T-cell (primary cell): ENCODE results near the gene TRIM45.

DNA sequence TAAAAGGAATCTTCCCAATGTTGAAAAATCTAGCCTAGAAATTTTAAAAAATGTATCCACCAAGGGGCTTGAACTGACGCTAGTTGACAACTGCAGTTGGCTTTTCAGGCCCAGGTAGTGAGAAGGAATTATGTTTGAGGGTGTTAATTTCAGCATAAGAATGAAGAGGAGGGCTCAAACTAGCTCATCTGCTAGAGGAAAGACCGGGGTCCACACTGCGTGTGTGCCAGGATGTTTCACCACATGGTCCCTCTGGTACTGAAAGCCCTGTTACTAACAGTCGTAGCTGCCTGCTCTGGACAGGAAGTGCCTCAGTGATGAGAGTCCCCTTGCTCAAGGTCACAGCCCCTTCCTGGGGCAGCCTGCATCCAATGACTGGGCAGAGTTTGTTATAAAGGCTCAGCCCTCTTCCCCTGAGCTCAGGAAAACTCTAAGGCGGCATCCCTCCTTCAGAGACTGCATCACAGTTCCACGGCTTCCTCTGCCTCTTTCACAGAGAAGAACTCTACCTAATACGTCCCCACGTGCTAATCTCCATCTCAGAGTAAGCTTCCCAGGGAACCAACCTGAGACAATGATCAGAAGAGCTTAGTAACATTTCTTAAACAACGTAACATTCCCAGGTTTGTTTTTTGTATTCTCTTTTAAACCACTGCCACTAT is 38.2 kb upstream of the ATP1A1 start:
- PRO-cap, 7 experiments: no peak in any of the 7 experiments

DNA sequence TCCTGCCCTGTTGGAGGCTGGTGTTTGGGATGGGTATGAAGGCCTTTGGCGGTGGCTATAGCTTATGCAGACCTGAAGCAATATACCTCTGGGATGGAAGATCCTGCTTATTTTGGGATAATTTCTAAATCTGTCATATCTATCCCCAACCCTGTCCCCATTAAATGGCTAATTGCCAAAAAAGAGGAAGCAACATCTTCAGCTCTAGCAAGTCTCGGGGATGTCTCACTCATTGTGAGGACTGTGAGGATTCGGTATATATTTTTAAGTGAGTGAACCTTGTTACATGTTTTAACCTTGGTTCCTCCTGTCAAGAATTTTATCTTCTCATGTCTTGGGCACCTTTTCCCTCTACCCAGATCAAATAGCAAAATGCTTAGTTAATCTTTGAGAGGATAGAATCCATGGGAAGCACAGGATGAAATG is 7.4 kb downstream of the ATP1A1 start:
- PRO-cap, 7 experiments: no peak in any of the 7 experiments

DNA sequence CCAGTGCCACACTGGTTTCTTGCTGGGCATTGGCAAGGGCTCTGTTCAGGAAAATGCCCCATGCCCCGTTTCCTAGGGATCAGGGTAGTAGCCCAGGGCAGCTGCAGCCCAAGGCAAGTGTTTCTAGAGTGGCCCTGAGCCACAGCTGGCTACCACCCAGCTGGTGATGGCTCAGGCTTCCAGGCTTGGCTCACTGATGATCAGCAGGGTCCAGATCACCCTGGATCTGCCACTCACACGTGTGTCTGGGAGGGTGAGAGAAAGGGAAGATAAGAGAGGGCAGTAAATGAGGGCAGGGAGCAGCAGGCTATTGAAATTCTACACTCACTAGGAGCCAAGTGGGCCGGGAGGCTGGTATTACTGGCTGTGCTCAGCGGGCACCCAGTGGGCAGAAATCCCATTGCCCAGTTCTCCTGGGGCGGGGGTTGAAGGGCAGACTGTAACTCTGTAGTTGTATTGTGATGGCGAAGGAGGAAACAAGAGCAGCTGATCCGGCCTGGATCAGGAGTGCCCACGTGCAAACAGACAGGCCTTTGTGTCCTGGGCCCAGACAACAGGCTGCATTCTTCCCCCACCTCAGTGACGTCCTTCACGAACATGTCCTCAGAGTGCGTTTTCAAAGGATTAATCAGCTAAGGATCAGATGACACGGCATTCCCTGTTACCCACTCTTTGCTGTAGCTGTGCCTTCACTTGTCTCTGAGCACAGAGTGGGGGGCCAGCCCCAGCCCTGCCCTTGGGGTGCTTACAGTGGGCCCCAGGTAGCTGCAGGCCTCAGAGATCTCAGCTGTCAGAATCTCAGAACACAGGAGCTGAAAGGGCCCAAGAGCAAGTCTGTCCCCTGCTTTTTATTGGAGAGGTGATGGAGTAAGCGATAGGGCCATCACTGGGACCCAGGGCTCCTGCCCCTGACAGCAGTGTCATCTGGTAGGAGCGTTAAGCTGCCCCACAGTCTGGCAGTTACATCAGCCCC is 60.4 kb downstream of the ATP1A1 start:
- PRO-cap, 7 experiments: no peak in any of the 7 experiments

DNA sequence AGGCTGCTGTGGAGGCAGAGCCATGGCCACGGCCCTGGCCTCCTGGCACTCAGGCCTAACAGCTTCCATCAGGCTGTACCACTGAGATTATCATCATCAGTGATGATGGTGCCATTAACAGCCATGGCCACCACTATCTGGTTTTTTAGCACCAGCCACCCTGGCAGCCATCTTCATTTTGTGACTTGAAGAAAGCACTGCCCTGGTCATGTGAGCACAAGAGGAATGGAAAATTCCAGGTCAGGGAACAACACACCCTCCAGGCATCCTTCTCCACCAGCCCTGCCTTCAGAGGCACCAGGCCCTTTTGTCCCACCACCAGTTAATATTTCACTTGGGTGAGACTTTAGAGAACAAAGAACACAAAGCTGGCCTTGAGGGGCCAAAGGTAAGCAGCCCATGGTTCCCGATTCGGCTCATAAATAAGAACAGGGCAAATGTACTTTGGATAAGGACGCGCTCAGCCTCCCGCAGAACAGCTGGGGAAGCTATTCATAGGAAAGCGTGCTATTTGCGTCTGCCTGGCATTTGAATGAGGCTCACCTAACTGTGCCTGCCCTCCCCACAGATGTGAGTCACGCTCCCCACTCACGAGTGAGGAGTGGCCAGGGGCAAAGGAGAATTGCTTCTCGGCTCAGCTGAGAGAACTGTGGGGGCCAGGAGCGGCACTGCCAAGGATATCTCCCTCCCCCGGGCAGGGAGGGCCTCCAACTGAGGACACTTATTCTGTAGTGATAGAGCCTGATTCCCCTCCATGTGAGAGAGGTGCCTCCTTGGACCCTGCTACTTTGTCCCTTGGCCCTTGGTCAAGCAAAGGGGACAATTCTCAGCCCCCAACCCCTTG is 95.6 kb downstream of the CD58 start:
- PRO-cap, 7 experiments: no peak in any of the 7 experiments

DNA sequence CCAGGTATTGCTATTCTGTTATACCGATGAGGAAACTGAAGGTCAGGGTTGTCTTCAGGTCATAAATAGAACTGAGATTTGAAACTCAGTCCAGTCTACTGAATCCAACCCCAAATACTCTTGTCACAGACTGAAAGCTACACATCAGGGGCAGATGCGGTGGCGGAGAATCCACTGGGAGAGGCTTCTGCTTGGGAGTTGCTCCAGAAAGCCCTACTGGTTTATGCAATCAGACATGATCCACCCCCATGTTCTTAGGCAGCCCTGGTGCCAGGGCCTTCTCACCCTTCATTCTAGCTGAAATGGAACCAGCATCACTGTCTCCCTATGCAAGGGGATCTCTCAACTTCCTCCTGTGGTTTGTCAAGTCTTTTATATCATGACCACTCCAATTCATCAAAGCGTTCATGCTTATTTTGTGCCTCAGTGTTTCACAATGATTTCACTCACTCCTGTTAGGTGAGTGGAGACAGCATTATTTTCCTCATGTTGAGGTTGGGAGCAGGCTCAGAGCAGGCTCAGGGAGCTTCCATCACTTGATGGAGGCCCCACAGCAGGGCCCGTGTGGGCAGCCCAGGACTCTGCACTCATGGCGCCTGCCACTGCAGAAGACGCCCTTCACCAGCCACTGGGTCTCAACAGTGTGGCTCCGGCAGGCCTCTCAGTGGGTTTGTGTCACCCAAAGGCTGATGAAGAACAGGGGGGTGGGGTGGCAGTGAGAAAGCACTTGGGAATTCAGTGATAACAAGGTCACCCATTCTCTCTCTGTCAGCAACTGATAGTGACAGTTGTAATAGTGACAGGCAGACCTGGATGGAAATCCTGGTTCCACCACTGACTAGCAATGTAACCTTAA is 67.2 kb downstream of the CD58 start:
- PRO-cap, 7 experiments: peak in 2 of 7 experiments; most common plus-strand start position 404 of the sequence (in 2); most common minus-strand start position 295 of the sequence (in 2)

DNA sequence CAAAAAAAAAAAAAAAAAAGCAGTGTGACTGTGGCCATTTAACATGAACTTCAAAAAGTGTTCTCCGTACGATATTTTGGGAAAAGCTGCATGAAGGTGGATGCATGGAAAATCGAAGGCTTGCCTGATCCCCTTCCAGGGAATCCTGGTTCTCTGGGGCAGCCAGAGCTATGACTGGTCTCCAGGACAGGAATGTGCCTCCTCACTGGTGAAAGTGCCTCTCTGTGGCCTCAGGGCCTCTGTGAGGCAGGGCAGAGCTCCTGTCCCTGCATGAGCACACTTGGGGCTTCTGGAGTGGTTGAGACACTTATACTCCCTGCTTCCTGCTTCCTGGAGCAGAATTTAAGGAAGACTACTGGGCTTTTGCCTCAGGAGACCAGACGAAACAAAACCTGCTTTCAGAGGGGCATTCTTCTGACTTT is 29.1 kb upstream of the IGSF3 start:
- PRO-cap, 7 experiments: no peak in any of the 7 experiments

DNA sequence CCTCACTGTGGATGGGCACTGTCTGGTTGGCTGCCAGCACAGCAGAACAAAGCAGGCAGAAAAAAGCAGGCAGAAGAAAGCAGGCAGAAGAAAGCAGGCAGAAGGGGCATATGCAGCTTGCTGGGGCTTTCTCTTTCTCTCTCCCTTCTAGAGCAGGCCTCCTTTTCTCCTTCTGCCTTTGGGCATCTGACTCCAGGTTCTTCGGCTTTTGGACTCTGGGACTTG is 42.9 kb upstream of the CD2 start:
- PRO-cap, 7 experiments: no peak in any of the 7 experiments

- PRO-cap, 7 experiments: peak in 5 of 7 experiments; most common plus-strand start chr1:116806827 (in 5)
These were observed 52.4 kb downstream of the CD2 start for GRCh38 chr1:116806676-116807040.

DNA sequence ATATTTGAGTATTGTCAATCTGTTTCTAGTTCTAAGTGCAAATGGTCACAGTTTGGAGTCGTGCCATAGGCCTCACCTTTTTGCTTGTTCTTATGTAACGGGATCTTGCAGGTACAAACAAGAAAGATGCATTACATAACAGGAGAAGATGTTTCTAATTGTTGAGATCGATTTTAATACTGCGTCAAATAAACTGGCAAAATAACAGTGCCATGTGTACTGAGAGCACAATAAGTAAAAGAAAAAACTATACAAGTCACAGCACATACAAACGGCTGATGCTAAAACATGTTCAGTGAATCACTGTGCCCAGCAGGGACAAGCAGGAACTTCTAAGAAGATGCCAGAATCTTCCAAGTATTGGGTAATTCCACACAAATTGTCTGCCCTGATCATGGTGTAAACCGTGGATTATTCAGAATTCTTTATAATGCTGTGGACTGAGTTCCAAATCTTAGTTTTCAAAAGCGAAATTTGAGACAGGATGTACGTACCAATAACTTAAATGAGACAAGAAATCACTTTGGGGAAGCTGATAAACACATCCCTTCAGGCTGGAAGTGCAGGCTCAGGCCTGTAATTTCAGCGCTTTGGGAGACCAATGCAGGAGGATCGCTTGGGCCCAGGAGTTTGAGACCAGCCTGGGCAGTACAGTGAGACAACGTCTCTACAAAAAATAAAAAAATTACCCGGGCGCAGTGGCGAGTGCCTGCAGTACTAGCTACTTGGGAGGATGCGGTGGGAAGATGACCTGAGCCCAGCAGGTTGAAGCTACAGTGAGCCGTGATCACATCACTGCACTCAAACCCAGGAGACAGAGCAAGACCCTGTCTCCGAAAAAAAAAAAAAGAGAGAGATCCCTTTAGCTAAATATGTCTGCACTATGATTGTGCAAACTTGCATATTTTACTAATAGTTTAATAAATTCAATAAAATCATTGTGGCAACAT is 54.4 kb downstream of the CD2 start:
- PRO-cap, 7 experiments: peak in 4 of 7 experiments; most common plus-strand start position 535 of the sequence (in 2); most common minus-strand start position 778 of the sequence (in 3)

DNA sequence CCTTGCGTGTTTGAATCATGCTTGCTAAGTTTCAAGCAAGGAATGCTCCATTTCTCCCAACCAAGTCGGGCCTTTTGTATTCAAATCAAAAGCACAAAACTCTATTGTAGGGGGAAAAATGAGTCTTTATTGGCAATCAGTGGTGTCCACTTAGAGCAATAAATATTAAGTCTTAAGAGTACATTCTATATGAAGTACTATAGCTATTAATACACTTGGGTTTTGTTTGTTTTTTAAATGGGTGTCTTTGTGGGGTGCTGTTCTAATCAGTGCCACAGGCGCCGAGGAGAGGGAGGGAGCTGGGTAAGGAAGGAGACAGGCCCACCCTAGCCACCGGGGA is 704 bp upstream of the PTGFRN start:
- PRO-cap, 7 experiments: no peak in any of the 7 experiments

DNA sequence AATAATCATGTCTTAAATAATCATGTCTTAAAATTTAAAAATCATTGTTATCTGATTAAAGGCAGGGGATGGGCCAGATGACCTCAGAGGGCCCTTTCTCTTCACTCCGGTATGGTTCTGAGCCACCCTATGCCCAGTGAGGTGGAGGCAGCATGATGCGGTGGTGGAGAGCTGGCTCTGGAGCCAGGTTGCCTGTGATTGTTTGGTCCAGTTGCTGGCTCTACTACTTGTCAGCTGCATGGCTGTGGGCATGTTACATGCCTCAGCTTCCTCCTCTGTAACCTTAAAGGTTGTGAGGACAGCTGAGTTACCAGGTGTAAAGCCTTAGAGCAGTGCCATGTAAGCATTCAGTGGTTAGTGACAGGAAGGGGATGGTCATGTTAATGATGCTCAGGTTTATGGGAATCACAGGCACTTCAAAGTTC is 32.5 kb downstream of the PTGFRN start:
- PRO-cap, 7 experiments: peak in 3 of 7 experiments; most common plus-strand start position 346 of the sequence (in 1); most common minus-strand start position 292 of the sequence (in 1)

DNA sequence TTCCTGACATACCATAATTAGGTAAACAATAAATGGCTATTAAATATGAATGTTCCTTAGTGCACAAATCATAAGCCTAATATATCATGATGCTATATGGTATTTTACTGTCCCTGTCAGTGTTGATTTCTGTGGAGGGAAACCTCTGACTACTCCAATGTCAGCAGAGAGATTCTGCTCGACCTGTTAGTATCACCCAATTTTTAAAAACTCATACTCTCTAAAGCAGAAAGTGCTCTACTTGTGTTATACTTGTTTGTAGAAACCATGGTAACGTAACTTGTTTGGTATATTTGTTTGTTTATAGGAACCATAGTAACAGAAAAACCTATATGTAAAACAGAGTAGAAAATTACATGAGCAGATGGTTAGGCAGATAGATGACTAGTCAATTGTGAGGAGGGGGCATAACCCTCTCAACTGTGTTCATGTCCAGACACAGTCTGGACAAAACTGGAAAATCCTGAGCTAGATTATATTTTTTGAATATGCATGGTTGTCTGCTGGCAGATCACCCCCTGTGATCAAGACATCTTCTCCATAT is 6.7 kb downstream of the TRIM45 start:
- PRO-cap, 7 experiments: peak in 6 of 7 experiments; most common plus-strand start position 391 of the sequence (in 1); most common minus-strand start position 215 of the sequence (in 4)

- PRO-cap, 7 experiments: peak in 2 of 7 experiments; most common plus-strand start chr1:117121981 (in 2); most common minus-strand start chr1:117121778 (in 1)
These were observed at the start of gene TRIM45 for GRCh38 chr1:117121606-117122384. TSS of gene TRIM45 (minus strand) at chr1:117121749.

- PRO-cap, 7 experiments: no peak in any of the 7 experiments
These were observed 26.4 kb upstream of the TRIM45 start for GRCh38 chr1:117147749-117148626.

DNA sequence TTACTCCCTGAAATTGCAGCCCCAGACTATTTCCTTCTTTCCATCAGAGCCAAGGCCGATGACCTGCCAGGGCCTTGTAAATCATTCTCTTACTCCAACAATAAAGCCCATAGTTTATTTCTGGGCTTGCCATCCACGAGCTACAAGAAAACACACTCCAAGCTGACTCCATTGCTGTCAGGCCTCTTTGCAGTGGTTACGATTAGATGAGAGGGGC is 21.3 kb upstream of the VTCN1 start:
- PRO-cap, 7 experiments: no peak in any of the 7 experiments

- PRO-cap, 7 experiments: no peak in any of the 7 experiments
These were observed 34.3 kb upstream of the TENT5C start for GRCh38 chr1:117571572-117571859.

GRCh38 chr1:117612421-117612735 is 6.5 kb downstream of the TENT5C start:
- PRO-cap, 7 experiments: no peak in any of the 7 experiments

- PRO-cap, 7 experiments: no peak in any of the 7 experiments
These were observed 7.3 kb downstream of the TENT5C start for GRCh38 chr1:117612736-117613885.

DNA sequence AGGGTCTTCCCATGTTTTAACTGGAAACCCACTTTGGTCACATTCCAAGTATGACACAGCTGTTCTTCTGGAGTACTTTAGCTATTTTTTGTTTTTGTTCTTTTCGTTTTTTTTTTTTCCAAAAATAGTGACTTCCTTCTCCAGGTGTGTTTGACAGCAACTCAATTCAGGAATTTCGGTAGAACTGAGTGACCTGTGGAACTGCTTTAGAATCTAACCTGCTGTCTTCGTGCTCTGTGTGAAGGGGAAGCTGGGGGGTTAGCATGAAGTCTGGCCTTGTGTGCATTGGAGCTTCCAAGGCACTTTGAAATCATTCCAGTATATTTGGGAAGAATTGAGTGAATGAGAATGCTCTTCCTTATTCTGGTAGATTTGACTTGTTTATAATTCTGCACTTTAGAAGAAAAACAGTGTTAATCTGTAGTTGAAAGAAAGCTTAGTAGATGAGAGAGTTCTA is 19.2 kb downstream of the TENT5C start:
- PRO-cap, 7 experiments: no peak in any of the 7 experiments

DNA sequence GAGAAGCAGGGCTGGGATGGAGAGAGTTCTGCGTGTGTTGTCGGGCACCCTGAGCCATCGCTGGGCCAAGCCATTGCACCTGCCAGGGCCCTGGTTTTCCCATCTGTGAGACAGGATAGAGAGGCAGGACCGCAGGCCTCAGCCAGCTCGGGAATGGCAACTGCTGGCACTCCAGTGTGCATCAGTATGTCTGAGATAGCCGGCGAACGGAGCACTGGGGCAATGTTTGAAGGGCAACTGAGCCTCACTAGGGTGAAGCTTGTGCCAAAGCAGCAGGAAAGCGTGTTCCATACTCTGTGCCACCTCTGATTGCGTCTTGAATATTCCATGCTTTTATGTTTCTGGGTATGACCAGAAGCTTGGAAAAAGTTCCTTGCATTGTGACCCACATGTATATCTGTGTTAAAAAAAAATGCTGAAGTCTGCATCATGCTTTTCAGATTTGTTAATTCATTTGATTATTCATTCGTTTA is 67.0 kb downstream of the TENT5C start:
- PRO-cap, 7 experiments: no peak in any of the 7 experiments